Brain (tissue), 1 donor: Measurements from ENCODE around the gene NDNF.

DNA sequence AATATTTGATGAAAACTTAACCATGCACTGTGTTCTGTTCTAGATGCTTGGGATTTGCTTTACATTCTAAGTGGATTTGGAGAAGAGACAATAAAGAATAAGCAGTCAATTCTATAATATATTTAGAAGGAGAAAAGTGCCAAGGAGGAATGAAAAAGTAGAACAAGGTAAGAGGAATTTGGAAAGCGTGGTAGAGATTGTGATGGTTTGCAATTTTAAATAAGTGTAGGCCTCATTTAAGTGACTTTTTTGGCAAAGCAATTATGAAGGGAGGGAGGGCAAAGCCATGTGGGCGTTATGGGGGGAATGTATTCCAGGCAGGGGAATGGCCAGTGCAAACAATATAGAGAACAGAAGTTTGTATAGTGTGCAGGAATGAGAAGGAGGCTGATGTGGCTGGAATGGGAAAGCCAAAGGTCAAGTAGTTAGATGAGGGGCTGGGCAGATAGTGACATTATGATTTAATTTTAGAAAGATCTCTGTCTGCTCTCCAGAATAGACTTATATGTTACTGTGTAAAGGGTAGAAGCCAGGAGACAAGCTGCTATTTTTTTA, 5.1 kb downstream of the USP53 start:
- RRBS: no CpG with 5 or more reads among the region's 2 CpGs

DNA sequence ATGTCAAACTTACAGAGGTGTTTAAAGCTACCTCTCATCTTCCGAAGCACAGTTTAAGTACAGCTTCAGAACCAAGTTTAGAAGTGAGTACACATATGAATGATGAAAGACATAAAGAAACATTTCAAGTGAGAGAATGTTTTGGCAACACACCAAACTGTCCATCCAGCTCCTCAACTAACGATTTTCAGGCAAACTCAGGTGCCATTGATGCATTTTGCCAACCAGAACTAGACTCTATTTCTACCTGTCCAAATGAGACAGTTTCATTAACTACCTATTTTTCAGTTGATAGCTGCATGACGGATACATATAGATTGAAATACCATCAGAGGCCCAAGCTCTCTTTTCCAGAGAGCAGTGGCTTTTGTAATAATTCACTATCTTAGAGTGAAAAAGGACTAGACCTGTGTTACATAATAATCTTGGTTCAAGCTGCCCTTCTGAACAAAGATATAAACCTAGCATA, 7.6 kb downstream of the C4orf3 start:
- RRBS: no CpG with 5 or more reads among the region's 3 CpGs

DNA sequence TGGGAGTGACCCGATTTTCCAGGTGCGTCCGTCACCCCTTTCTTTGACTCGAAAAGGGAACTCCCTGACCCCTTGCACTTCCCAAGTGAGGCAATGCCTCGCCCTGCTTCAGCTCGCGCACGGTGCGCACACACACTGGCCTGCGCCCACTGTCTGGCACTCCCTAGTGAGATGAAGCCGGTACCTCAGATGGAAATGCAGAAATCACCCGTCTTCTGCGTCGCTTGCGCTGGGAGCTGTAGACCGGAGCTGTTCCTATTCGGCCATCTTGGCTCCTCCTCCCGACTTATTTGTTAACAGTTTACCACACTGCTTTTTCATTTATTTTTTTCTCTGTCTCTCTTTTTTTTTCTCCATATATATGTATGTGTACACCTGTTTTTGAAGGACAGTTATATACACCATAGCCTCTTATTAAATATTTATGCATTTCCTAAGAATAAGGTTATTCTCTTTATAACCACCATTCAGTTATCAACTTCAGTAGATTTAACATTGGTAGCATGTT, 112.1 kb downstream of the MAD2L1 start:
- RRBS: no CpG with 5 or more reads among the region's 18 CpGs

DNA sequence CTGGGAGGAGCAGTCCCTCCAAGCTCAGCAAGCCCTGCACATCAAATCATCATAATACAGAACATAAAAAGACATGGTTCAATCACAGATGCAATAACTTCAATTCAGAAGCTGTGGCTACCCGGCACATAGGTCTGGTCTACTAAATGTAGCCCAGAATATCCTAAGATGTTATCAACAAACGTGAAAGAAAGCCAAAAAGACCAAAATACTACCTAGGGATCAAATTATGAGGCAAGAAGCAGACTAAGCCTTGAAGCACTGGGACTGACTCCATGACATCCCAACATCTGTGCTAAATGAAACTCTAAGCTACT, 81.8 kb downstream of the MAD2L1 start:
- RRBS: no CpG with 5 or more reads among the region's 2 CpGs

DNA sequence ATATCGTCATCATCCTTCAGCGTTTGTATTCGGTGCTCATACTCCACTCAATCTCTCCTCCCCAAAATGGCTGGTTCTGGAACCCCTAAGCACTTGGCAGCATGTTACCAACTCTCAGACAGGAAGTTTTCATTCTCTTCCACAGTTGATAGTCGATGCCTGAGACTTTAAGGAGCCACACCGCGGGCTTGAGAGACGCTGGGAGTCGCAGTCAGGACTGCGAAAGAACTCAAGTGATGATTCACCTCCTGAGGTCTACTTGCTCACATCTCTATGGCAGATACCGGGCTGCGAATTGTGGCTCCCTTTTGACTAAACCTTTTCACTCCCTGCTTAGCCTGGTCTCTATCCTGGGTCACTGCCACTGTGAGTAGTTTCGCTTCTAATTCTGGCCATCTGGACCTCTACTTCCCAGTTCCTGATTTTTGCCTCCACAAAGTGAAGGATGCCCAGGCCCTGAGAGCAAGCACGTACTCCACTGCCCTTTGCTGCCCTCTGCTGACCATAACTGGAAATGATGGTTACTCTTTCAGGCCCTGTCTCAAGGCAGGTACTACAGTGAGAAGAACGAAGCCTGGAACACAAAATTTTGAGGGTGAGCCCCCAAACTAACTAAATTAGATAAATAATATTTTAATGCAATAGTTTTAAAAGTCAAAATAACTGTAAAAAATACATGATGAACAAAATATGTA, 16.9 kb downstream of the MAD2L1 start:
- RRBS: no CpG with 5 or more reads among the region's 14 CpGs

DNA sequence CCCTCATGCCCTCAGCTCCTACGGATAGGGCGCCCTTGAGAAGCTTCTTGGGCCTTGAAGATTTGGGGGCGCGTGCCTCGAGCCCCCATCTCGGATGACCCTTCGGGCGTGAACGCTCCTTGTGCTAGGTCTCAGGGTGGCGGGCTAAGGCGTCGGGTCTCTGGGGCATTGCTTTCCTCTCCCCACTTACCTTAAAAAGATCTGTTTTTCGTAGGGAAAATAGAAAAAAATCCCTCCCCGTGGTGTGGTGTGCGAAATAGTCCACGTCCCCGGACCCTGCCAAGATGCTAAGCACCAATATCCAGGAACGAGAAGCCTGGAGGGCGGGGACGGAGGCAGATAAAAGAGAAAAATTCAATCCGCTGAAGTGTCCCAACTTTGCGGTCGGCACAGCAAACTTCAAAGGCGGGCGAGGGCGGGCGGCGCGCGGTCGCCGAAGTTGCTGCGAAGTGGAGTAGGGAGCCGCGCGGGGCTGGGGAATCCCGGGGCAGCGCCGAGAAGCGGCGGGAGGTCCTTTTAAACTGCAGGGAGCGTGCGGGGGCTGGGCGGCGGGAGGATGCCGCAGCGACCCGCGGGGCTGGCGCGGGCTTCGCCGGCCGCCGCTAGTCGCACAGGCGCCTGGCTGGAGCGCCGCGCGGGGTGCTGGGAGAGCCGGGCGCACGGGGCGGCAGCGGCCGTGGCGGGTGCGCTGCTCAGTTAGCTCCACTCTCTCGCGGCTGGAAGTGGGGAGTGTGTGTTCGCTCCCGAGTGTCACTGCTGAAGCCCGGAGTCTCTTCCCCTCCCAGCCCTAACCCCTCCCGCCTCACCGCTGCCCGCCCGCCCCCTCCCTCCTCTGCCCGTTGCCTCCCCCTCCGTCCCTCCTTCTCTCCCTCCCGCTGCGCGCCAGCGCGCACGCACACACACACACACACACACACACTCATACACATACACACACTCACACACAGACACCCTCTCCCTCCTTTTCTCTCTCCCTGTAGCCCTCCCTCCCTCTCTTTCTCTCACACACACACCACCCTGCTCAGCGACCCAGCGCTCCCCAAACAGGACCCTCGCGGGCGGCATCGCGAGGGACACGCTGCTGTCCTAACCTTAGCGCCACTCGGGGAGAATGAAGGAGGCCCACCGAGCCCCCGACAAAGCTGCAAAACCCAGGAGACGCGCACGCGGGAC, at the start of gene NDNF:
TSS of gene NDNF (minus strand) at position 733 of the 1,173 bp plus-strand sequence.
- RRBS: under 1% methylated on average over 32 of the region's 102 CpGs

- RRBS: no CpG with 5 or more reads among the region's 34 CpGs
These were observed 7.3 kb downstream of the TNIP3 start for GRCh38 chr4:121156643-121157471.

- RRBS: no CpG with 5 or more reads among the region's 3 CpGs
These were observed 52.2 kb upstream of the TNIP3 start for GRCh38 chr4:121216354-121216746.

GRCh38 chr4:121816220-121816812, 7.4 kb downstream of the CCNA2 start:
- RRBS: no CpG with 5 or more reads among the region's 2 CpGs

- RRBS: no CpG with 5 or more reads among the region's 4 CpGs
These were observed 84.1 kb upstream of the ADAD1 start for GRCh38 chr4:122294487-122295279.

GRCh38 chr4:122688246-122688903, 44.1 kb upstream of the BBS12 start:
- RRBS: no CpG with 5 or more reads among the region's 9 CpGs

DNA sequence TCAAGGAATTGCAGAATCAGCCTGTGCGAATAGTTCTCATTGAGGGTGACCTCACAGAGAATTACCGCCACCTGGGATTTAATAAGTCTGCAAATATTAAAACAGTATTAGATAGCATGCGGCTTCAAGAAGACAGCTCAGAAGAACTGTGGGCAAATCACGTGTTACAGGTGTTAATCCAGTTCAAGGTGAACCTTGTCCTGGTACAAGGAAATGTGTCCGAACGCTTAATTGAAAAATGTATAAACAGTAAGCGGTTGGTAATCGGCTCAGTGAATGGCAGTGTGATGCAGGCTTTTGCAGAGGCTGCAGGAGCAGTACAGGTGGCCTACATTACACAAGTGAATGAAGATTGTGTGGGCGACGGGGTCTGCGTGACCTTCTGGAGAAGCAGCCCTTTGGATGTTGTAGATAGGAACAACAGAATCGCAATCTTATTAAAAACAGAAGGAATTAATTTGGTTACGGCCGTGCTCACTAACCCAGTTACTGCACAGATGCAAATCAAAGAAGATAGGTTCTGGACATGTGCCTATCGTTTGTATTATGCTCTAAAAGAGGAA, 10.5 kb downstream of the BBS12 start:
- RRBS: no CpG with 5 or more reads among the region's 15 CpGs

- RRBS: no CpG with 5 or more reads among the region's 8 CpGs
These were observed 1.4 kb downstream of the NUDT6 start for GRCh38 chr4:122920937-122921441.

- RRBS: no CpG with 5 or more reads among the region's 3 CpGs
These were observed 21.8 kb downstream of the SPRY1 start for GRCh38 chr4:123418247-123419010.

DNA sequence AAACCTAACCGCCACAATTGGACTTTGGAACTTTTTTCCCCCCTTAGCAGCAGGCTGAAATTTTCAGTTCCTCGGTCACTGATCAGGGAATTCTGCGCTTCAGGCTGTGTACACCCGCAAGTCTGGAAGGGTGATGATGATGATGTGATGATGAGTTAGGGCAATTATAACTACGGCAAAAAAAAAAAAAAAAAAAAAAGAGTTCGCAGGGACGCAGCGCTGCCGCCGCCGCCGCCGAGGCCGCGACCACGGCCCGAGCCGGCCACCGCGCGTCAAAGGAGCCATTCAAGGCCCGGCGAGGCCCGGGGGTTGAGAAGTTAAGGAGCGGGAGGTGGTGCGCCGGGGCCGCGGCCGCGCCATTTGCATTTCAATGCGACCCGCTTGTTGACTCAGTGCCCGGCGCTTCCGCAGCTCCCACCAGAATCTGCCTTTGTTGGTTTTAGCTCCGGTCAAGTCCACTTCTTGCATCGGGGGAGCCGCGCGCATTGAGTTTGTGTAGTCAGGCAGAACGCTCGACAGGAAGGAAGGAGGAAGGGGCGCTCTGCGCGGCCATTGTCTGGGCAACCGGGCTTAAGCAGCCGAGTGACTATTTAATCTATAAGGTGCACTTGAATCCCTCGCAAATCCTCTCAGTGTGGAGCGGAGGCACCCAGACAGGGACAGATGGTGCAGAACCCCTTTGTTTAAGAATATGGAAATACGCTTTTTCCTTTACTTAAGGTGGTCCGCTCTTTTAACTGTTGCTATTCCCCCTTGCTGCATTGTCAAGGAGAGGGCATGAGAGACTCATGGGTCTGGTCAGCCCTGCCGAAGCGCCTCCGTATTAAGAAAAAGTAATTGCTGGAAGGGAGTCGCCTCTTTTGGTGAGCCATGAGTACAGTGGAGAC, 109.1 kb downstream of the SPRY1 start:
- RRBS: under 1% methylated on average over 14 of the region's 56 CpGs

- RRBS: no CpG with 5 or more reads among the region's 9 CpGs
These were observed 109.7 kb downstream of the SPRY1 start for GRCh38 chr4:123506309-123506730.

DNA sequence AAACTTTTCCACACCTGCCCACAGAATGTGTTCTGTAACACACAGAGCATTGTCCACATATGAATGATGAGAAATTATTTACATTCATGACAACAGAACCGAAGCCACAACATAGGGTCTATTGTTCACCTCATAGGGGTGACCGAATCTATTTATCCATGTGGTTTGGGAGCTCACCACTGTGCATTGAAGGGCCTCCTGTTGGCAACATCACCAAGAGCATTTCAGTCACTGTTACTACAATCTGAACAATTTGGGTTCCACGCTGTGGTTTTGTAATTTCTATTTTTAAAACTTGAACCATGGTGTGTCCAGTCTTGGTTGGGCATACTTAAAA, 192.0 kb downstream of the SPRY1 start:
- RRBS: no CpG with 5 or more reads among the region's 3 CpGs

DNA sequence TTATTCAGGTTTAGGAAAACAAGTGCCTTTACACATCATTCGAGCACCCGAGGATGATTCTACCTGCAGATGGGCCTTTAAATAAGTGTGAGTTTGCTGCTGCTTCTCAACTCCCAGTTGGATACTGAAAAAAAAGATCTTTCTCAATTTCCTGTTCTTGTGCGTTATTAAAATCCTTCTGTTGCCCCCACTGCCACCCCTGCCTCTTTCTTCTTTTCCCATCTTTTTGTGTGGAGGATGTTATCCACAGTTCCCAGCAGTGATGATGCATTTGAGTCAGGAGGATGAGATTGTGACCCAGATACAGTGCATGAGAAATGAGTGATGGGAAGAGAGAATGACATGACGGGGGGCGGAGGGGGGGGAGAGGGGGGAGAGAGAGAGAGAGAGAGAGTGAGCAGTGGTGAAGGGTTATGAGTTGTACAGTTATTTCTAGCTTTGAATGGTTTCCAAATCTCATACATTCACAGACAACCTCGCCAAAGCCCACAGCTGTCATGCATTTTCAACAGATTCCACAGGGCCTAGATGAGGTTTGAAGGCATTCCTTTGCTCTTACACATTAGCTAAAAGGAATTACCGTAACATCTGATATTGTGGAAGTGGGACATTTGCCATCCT, 435.5 kb downstream of the SPRY1 start:
- RRBS: no CpG with 5 or more reads among the region's 7 CpGs

- RRBS: no CpG with 5 or more reads among the region's 8 CpGs
These were observed 496.4 kb downstream of the SPRY1 start for GRCh38 chr4:123892775-123893584.